SP-49 (cell line): ENCODE data around the gene COMTD1.

- PRO-cap, result no peak
Measured at GRCh38 chr10:74224044-74225043, 73.3 kb downstream of the ADK start.

GRCh38 chr10:74418071-74418594 lies 267.1 kb downstream of the ADK start:
- PRO-cap, result no peak

- PRO-cap, result no peak
Measured at GRCh38 chr10:74827003-74827619, 711 bp downstream of the KAT6B start.

GRCh38 chr10:74988674-74989731 lies 84.4 kb downstream of the DUSP29 start:
- PRO-cap, result no peak

DNA sequence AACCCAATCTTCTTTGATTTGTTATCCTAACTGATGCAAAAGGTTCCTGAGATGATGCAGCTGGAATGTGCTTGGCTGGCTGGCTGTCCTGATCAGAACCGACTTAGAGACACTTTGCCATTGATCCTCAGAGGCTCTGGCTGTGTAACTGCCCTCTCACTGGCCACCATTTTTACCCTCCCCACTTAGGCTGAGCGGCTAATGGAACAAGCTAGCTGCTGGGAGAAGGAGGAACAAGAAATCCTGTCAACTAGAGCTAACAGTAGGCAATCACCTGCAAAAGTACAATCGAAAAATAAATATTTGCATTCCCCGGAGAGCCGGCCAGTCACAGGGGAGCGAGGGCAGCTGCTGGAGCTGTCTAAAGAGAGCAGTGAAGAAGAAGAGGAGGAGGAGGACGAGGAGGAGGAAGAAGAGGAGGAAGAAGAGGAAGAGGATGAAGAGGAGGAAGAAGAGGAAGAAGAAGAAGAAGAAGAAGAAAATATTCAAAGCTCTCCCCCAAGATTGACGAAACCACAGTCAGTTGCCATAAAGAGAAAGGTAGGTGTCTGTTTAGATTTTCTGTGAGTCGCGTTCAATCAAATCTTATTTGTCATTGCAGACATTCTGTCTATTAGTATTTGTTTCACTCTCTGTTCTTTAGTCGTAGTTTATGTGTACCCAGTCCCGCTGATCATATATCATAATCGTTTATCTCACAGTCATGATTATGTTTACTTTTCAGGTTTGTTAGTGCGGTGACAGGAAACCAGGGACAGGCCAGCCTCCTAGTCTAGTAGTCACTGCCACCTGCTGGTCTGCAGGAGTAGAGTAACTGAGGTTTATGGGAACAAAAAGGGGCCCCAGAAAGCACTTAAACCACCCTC lies 51.5 kb downstream of the DUSP29 start:
- PRO-cap, result no peak

GRCh38 chr10:75033803-75034046 lies 39.7 kb downstream of the DUSP29 start:
- PRO-cap, result no peak

DNA sequence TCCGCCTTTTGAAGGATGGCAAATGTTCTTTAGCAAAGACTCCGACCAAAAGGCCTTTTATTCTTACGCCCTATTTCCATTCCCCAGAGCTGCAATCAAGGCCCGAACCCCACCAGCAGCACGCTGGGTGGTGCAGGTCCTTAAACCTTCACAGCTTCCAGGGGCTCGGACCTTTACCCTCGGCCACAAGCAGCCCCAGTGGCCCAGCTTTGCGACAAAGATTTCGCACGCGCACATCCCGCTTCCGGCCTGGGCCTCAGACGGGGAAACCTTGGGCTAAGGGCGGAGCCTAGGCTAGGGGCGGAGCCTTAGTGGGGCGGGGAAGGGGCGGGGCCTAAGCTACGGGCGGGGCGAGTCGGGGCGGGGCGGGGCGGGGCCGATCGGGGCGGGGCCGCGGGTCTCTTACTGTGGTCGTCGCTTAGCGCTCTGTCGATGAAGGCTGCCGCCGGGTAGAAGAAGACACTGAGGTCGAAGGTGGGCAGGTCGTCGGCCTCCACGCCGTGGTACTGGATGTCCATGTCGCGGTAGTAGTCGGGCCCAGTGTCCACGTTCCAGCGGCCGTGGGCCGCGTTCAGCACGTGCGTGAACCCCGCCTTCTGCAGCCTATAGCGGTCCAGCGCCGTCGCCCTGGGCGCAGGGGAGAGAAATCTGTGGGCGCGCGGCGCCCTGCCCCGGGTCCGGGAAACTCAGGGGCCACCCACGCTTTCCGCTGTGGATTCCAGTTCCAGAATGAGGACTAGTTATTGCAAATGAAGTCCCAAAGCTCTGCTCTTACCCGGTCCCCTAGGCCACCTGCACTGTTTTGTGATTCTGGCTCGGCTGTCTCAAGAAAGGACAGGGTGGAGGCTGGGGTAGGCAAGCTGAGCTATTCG lies 29.8 kb downstream of the DUSP29 start:
- PRO-cap, result no peak

DNA sequence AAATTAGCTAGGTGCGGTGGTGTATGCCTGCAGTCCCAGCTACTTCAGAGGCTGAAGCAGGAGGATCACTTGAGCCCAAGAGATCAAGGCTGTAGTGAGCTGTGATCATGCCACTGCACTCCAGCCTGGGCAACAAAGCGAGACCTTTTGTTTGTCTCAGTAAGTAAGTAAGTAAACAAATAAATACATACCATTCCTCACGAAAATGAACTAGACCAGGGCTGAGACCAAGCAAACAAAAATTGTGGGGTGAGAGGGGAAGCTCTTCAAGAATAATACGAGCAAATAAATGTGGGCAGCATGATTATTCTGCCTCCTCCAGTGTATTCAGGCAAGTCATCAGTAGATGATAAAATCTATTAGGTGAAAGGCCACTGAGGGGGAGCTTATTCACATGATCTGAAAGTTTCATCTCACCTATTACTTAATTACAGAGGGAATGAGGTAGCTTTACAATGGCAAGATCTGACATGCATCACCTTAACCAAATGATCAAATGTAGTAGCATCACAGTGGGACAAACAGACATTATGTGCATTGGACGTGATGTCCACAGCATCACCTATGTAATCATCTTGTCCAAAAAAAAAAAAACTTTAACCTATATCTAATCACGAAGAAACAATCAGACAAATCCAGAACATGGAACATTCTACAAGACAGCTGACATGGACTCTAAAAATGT lies 44.7 kb downstream of the SAMD8 start:
- PRO-cap, result no peak

DNA sequence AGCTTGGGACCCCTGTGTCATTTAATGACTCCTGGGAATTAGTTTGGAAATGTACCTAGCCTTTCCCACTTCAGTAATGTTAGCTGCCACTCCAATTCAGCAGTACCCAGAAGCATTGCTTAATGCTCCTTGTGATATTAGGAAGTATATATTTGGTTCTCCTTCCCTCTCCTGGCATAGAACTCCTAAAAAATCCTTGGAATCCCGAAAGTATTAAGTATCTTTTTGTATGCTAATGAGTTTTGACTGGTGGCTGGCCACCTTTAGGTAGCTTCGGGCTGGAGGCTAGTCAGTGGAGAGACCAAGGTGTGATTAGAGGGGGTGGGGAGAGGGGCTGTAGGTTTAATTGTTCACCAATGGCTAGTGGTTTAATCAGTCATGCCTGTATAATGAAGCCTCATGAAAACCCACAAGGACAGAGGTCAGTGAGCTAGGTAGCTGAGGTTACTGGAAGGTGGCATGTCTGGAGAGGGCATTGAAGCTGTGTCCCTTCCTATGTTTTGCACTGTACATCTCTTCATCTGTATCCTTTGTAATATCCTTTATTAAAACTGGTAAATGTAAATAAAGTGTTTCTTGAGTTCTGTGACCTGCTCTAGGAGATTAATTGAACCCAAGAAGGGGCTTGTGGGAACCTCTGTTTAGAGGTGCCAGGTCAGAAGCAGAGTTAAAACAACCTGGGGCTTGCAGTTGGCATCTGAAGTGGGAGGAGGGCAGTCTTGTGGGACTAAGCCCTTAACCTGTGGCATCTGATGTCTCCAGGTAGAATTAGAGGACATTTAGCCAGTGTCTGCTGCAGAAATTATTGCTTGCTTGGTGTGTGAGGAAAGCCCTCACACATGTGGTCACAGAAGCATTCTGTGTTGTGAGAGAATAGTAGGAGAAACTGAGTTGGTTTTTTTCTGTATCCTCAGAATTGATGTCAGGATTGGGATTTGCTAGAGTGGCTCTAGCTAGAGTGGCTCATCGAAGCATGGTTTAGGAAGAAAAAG lies 12.0 kb downstream of the COMTD1 start:
- PRO-cap, result no peak

GRCh38 chr10:75235175-75236322 lies at the start of gene COMTD1:
Gene COMTD1 (minus strand): TSS chr10:75235957.
- PRO-cap, result unidirectional peak, plus-strand start at chr10:75235551; unidirectional peak, minus-strand start at chr10:75235957

GRCh38 chr10:75275933-75276756 lies 40.4 kb upstream of the COMTD1 start:
- PRO-cap, result no peak

DNA sequence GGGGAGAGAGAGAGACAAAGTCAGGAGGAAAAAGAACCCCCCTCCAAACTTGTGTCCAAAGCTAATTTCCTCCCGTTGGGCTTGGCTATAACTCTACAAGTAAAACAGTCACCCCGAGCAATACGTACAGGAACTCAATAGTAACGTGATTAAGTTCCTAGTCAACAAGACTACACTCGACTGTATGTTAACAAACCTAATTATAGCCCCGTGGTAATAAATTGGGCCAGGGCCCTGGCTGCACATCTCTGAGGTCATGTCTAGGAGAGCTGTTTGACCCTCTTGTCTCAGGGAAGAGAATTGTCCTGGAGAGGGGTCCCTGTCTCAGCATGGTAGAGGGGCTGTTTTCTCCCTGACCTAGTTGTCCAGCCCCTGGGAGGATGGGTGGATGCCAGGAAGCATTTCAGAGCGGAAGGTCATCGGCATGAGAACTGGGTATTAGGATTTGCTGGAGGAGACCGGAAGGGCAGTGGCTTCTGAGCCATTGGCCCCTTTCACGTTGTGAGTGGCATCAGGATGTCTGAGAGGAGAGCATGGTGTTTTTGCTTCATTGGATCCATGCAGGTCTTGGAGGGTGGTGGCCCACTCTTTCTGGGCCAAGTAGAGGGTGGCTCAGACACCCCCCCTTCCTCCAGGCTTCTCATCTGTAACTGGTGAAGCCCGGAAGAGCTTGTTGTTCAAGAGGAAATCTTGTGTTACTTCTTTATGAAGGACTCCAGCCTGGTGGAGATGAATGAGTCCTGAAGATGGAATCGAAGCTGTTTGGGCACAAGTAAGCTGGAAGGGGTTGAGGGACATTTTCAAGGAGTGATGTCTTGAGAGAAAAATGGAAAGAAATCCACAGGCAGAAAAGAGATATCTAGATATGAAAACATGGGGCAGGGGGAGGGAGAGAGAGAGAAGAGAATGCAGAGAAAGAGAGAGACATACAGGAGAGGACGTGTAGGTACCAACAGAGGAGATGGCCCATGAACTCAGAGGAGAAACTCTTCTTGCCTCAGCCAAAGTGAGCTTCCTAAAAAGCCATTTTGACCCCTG lies 60.4 kb upstream of the COMTD1 start:
- PRO-cap, result no peak

DNA sequence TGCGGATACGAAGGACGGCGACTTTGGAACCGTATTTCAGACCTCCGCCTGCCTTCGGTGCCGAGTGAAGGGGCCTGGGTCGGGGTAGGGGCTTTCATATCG lies 938 bp downstream of the ZNF503 start:
- PRO-cap, result no peak

- PRO-cap, result no peak
Measured at GRCh38 chr10:75495413-75496266, 64.2 kb downstream of the LRMDA start.

DNA sequence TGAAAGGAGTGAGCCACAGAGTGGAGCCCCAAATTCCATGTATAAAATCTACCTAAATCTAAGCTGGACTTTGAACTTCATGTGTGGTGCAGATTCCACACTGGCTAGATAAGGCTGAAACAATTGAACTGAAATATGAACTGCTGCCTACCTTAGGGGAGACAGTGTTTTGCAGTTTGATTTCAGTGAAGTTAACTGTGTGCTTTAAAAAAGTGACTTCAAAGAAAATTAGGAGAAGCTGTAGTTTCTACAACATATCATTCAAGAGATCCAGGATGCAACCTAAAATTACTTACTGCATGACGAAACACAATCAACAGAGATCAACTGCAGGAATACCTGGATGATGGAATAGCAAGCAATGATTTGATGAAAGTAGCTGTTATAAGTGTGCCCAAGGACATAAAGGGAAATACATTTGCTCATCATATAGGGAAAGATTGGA lies 124.0 kb downstream of the LRMDA start:
- PRO-cap, result no peak

- PRO-cap, result no peak
Measured at GRCh38 chr10:75639186-75639989, 208.0 kb downstream of the LRMDA start.

DNA sequence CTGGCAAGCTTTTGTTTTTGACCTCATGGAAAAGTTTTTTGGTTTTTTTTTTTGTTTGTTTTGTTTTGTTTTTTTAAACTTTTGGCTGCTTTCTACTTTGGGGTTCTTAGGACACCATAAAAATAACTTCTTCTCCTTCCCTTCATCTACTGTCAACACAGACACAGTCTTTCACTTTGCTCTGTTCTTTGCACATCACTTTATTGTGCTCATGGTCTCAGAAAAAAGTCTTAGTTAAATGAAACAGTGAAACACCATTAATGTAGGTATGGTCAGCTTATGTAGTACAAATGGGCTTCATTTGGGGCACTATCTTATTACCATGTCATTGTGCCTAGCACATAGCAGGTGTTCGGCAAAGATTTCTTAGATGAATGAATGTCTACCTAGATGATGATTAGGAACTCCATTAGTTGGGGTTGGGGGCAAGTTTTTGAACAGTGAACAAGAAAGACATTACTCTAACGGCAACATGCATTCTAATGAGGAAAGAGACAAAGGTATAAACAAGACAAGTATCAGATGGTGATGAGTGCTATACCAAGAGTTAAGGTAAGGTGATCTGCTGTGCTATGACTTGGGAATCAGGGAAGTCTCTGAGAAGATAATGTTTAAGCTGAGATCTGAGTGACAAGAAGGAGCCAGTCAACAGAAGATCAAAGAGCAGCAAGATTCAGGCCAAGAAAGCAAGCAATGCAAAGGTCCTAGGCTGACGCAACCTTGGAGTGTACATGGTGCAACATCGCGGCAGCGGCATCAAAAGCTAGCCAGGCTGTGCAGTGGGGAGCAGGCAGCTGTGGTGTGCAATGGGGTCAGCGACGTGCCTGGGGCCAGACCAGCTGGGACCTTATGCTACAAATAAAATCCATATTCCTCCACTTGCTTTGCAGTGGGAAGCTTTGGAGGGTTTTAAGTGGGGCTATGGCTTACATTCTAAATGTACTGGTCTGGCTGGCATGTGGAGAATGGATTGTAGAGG lies 323.9 kb downstream of the LRMDA start:
- PRO-cap, result no peak

GRCh38 chr10:75763854-75764729 lies 332.7 kb downstream of the LRMDA start:
- PRO-cap, result no peak

- PRO-cap, result no peak
Measured at GRCh38 chr10:75929518-75930130, 498.2 kb downstream of the LRMDA start.

GRCh38 chr10:76324315-76324712 lies 892.9 kb downstream of the LRMDA start:
- PRO-cap, result no peak